Epidermal melanocyte (primary cell): ENCODE measurements around a stretch of chr15.

GRCh38 chr15:90219313-90219858, 14.4 kb downstream of the CIB1 start:
- RRBS: no CpG with 5 or more reads among the region's 12 CpGs

DNA sequence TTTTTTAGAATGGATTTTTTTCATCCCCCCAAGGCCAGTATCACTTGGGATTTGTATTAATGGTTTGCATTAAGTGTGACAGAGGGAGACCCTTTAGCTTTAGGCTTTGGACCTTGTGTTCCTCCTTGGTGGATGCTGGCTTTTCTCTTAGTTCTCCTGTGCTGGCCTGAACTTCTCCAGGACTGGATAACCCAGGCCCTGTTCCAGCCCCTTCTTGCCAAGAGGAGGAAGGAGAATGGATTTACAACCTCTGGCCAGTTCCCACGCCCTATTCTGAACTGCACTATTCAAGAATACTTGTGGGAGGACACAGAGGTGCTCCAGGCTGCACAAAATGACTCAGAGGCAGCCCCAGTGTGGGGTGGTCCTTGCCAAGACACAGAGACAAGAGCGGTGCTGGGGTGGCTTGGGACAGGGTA, 36.5 kb upstream of the ZNF774 start:
- RRBS: no CpG with 5 or more reads among the region's 2 CpGs

- RRBS: 0% methylated on average over 1 of the region's 7 CpGs
Measured at GRCh38 chr15:90400726-90401284, 12.8 kb downstream of the IQGAP1 start.

DNA sequence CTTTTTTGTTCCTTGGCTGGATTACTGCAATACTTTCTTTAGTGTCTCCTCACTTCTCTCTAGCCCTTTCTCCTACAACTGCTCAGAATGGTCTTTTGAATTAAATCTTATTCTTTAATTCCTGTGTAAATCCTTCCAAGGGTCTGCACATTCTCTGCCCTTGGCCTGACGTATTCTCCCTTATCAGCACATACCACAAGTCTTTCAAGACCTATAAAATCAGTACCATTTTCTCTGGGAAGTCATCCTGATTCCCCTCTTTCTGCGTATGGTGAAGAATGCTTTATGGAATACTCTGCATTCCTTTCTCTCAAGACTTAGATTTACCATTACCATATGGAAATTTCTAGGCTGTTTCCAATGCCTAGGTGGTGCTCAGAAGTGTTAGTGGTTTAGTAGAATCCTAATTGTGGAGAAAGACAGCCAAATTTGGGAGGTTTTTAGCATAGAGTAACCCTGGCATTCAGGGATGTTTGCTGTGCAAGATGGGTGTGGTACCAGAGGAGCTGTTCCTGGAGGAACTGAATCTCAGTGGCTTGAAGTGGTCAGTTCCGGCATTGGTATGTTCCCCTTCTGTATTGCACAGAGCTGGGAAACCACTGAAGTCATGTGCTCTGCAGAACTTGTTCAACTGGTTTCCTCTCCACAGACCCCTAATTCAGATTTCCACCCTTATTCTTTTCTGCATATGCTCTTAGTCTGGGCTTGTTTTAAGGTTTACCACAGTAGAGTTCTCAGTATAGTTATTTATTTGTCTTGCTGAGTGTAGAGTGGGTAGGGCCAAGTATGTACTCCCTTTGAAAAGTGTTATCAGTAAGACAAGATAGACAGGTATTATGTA, 24.5 kb downstream of the IQGAP1 start:
- RRBS: no CpG with 5 or more reads among the region's 3 CpGs

DNA sequence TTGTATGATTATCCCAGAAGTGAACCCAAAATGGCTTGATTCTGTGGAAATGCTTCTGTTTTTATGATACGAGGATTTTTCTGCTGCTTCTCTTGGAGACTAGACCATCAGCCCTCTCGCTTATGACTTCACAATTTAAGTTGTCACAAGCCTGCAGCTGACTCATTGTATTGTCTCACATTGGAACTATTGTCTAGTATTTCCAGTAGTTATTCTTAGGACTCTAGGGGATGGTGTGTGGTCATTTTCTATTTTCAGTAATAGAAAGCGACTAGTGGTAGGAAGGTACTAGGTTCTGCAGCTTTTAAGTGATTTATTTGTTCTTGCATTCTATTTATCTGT, 66.4 kb upstream of the CRTC3 start:
- RRBS: no CpG with 5 or more reads among the region's 3 CpGs

DNA sequence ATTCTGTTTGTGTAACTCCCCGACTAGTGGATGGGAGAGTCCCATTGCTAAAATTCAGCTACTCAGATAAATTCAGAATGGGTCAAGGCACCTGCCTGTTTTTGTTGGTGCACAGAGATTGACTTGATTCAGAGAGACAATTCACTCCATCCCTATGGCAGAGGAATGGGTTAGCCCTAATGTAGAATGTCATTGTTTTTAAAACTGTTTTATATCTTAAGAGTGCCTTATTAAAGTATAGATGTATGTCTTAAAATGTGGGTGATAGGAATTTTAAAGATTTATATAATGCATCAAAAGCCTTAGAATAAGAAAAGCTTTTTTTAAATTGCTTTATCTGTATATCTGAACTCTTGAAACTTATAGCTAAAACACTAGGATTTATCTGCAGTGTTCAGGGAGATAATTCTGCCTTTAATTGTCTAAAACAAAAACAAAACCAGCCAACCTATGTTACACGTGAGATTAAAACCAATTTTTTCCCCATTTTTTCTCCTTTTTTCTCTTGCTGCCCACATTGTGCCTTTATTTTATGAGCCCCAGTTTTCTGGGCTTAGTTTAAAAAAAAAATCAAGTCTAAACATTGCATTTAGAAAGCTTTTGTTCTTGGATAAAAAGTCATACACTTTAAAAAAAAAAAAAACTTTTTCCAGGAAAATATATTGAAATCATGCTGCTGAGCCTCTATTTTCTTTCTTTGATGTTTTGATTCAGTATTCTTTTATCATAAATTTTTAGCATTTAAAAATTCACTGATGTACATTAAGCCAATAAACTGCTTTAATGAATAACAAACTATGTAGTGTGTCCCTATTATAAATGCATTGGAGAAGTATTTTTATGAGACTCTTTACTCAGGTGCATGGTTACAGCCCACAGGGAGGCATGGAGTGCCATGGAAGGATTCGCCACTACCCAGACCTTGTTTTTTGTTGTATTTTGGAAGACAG, 28.7 kb upstream of the CRTC3 start:
- RRBS: no CpG with 5 or more reads among the region's 3 CpGs

DNA sequence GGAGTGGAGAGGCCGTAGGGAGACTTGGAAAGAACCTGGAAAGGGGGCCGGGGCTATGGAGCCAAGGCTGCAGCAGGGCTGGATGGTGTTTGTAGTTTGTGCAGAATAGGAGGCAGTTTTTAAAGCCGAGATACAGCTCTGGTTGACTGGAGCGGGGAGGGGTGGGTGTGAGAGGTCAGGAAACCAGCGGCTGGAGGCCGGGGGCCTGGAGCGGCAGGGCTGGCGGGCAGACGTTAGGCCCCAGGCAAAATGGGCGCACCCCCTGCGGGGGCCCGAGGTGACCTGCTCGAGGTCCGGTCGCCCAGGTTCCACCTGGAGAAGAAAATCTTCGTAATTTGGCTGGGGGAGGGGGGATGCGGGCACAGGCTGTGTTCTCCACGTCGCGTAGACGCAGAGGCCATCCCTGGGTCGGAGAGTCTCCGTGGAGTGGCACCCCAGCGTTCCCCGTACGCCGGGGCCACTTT, 420 bp upstream of the CRTC3 start:
- RRBS: 10% methylated on average over 9 of the region's 27 CpGs

DNA sequence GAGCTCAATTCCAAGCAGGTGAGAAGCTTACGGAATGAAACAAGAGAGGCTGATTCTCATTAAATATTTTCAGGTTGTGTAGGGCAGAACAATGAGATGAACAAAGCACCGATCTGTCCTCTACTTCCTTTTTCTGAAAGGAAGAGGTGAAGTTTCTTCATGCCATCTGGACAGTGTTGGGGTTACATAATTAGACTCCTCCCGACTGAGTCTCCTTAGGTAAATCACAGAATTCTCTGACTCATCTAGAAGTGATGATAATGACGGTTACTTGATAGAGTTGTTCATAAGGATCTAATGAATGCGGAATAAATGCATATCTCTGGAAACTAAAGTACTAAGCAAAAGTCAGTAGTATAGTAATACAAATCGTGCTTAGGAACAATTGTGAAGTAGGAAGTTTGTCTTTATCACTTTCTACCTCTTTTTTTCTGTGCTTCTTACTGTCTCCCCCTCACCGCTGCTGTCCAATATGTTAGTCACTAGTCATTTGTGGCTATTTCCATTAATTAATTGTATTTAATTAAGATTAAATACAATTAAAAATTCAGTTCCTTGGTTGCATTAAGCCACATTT, 21.3 kb downstream of the CRTC3 start:
- RRBS: no CpG with 5 or more reads among the region's 7 CpGs

DNA sequence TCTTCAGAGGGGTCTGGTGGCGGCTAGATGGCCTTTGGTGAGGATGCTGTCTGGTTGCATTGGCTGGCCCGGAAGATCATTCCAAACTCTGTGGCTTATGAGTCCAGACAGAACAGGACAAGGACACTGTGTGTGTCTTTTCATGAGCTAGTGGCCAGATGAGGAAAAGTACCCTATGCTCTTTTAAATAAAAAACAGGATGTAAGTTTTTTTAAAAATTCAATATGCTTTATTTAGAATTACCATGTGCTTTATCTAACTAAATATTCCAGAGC, 51.3 kb downstream of the CRTC3 start:
- RRBS: no CpG with 5 or more reads among the region's 2 CpGs

DNA sequence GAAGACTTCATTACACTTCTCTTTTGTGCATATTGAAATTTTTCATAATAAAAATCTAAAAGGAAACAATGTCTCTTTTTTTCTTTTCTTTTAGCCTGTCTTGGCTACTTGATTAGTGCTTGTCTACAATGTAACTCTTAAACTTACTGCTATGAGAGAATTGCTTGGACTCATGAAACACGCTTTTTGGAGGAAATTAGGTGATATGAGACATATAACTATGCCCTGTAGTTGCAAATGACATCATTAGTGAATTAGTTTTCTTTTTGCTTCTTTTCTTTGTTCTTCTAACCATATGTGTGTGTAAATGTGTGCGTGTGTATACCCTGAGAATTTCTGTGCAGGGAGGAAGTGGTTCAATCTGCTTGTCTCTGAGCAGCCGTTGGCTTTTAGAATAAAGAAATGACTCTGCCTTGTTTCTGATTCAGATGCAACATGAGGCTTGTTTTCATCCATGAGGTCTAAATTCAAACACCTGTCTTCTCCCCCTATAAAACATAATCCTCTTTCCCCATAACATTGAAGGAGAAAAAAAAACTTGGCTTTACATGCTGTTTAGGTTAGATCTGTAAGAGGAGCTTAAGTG, 30.7 kb upstream of the BLM start:
- RRBS: no CpG with 5 or more reads among the region's 3 CpGs

GRCh38 chr15:90758539-90759241, 41.5 kb downstream of the BLM start:
- RRBS: no CpG with 5 or more reads among the region's 3 CpGs

GRCh38 chr15:90816312-90817052, 51.9 kb upstream of the FURIN start:
- RRBS: no CpG with 5 or more reads among the region's 14 CpGs

DNA sequence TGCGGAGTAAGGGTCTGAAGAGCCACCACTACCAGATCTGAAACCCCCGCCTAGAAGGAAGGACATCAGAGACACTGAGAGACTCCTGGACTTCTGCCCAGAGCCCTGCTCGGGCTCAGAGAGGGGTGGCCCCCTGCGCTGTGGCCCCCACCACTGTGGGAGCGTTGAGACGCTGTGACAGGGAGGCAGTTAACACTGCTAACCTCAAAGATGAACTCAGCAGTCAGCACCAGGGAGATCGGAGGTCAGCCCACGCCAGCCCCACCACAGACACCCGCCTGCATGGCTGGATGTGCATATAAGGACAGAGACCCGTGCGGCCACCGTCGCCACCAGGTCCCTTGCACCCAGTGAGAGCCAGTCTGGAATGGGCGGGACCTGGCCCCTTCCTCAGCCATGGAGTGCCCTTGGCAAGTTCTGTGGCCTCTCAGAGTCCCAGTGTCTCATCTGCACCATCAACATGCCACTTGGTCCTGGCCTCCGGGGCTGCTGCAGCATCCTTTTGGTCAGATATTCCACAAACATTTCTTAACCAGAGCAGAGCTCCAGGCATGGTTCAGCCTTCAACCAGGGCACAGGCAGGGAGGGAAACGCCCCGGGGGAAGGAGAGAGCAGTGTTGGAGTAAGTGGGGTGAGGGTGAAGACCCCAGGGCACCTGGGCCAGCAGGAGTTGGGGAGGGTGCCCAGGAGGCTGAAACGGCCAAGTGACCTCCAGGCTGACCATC, 48.5 kb upstream of the FURIN start:
- RRBS: no CpG with 5 or more reads among the region's 18 CpGs

DNA sequence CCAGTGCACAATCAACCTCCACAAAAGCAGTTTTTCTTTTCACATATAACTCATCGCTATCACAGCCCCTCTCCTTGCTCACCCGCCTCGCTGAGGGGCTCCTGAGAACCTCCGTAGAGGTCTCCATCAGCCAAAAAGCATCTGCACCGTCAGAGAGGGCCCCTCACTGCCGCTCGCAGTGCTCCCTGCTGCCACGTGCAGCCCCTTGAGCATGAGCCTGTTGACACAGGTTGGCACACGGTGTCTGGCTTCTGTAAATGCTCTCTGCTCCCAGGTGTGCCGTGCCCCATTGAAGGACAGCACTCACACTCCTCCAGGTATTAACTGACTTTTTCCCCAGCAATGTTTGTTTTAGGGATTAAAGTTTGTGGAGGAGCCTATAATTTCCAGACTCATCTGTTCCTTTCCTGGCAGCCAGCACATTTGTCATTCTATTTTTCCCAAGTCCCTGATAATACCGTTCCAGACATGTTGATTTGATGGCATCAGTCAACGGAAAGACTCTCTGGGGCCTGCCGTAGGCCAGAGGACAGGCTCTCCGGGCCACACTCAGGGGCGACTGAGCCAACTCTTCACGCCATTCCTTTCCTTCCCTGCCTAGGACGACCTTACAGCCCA, 2.1 kb upstream of the FURIN start:
- RRBS: no CpG with 5 or more reads among the region's 17 CpGs

DNA sequence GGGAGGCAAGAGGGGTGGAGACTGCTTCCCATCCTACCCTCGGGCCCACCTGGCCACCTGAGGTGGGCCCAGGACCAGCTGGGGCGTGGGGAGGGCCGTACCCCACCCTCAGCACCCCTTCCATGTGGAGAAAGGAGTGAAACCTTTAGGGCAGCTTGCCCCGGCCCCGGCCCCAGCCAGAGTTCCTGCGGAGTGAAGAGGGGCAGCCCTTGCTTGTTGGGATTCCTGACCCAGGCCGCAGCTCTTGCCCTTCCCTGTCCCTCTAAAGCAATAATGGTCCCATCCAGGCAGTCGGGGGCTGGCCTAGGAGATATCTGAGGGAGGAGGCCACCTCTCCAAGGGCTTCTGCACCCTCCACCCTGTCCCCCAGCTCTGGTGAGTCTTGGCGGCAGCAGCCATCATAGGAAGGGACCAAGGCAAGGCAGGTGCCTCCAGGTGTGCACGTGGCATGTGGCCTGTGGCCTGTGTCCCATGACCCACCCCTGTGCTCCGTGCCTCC, 2.3 kb upstream of the FES start:
- RRBS: no CpG with 5 or more reads among the region's 11 CpGs

DNA sequence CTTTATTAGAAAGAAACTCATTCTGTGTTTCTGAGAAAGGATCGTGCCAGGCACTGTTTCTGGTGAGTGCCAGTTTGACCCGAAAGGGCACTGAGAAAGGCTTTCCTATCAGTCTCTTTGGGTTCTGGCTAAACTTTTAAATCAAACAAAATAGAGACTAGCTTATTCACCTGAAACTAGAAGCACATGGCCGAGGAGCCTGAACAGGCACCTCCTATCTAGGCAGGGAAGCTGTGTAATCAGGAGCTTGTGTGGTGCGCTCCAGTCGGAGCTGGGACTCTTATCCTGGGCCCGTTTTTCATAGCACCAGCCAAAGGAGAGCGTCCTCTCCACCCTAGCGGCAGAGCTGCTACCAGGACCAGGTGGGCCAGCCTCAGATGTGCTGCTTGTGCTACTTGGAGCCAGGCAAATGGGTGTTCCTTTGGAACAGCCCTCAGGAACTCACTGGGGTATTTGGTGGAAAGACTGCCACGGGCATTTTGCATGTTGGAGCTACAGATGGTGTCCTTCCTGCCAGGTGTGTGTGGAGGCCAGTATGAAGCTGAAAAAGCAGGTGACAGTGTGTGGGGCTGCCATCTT, 660 bp downstream of the MAN2A2 start:
- RRBS: no CpG with 5 or more reads among the region's 9 CpGs

- RRBS: no CpG with 5 or more reads among the region's 5 CpGs
Measured at GRCh38 chr15:91947436-91947739, 93.9 kb downstream of the SLCO3A1 start.

GRCh38 chr15:91953436-91953955, 100.0 kb downstream of the SLCO3A1 start:
- RRBS: no CpG with 5 or more reads among the region's 9 CpGs

DNA sequence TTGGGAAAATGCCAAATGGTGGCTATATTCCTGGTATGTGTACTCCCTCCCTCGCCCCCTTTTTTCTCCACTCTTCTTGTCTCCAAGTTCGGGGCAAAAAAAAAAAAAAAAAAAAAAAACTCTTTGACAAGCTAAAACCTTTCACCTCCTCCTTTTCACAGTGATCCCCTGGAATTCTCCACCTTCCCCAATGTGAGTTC, 263.0 kb upstream of the ST8SIA2 start:
- RRBS: no CpG with 5 or more reads among the region's 2 CpGs